ENCODE measurements around a stretch of chr6.

DNA sequence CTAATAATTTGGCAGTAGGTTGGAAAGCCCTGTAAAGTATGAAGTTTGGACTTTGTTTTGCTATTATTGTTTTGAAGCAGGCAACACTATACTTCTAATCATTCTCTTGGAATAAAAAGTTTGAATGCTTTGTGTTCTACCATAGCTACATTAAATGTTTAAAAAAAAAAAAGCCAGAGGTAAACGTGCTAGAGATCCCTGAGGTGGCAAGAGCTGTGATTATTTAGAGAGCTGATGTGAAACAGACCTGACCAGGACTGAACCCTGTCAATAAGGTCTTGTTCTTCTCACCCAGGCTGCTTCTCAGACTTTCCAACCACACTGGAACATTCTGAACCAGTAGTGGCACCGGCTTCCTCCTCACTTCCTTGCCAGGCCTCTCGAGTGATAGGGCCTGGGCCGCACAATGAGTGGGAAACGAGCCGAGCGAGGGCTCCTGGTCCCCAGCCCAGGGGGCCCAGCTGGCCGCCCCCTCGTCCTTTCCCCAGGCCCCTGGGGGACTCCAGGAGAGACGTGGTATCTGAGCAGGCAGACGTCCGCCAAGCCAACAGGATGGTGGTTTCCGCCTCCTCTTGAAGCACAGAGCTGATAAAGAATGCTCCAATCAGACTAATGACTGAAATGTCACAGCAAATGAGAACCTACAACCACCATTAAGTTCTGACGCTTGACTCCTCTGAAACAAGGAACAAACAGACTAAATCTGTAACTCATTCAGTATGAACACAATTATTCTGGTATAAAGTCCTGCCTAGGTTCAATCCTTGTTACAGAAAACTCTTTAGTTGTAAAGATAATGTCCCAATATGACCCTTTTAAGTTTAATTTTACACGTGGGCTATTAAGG, 117.9 kb downstream of the GMDS start:
- RRBS = no CpG with 5 or more reads among the region's 15 CpGs
CAGE:
- cytosol, long polyA plus RNA = no peak
- long polyA plus RNA = no peak
- nucleus, long polyA plus RNA = no peak

GRCh38 chr6:2203153-2203674, 42.2 kb downstream of the GMDS start:
- RRBS = no CpG with 5 or more reads among the region's 5 CpGs
CAGE:
- cytosol, long polyA plus RNA = no peak
- long polyA plus RNA = no peak
- nucleus, long polyA plus RNA = no peak

GRCh38 chr6:2272704-2273169, 27.3 kb upstream of the GMDS start:
- RRBS = no CpG with 5 or more reads among the region's 3 CpGs
CAGE:
- cytosol, long polyA plus RNA = no peak
- long polyA plus RNA = no peak
- nucleus, long polyA plus RNA = no peak

DNA sequence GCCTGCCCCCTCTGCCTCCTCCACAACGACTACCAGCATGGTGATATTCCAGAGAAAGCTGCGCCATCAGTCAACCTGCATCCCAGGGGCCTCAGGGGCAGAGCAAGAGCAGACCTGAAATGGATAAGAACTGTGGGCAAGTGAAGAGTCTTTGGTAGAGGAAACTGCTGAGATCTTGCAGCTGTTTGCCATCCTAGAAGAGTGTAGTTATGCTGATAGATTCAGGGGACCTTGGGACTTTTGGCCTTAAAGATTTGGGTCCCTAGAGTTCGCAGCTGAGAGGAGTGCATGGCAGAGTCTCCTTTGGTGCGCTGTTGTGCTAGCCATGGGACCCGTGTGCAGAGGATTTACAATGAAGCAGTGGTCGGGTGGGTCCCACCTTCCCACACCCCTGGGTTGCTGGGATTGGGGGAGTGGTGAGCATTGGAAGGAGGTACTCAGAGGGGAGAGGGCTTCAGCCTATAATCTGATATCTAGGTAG, 124.6 kb upstream of the GMDS start:
- RRBS = no CpG with 5 or more reads among the region's 6 CpGs
CAGE:
- cytosol, long polyA plus RNA = no peak
- long polyA plus RNA = no peak
- nucleus, long polyA plus RNA = no peak

DNA sequence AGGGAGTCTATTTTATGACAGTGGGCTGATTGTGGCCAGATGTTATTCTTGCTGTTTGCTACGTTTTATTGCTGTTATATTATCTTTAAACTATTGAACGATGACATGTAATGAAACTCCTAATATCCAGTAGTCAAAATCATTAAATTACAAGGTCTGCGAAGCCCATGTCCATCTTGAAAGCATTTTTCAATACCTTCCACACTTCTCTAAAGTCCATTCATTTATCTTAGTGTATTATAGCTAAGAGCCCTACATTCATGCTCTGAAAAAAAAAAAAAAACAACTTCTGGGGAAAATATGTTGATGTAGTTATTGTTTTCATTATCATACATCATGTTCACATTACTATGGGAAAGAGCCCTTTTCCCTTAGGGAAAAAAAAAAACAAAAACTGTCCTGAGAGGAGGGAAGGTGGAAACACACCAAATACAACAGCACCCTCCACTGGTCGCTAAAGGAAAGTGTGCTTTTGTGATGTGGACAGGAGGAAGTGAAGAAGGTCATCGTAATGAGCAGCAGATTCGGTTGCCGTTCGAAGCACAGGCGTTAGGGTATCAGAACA, 203.2 kb upstream of the GMDS start:
- RRBS = no CpG with 5 or more reads among the region's 9 CpGs
CAGE:
- cytosol, long polyA plus RNA = no peak
- long polyA plus RNA = no peak
- nucleus, long polyA plus RNA = no peak

DNA sequence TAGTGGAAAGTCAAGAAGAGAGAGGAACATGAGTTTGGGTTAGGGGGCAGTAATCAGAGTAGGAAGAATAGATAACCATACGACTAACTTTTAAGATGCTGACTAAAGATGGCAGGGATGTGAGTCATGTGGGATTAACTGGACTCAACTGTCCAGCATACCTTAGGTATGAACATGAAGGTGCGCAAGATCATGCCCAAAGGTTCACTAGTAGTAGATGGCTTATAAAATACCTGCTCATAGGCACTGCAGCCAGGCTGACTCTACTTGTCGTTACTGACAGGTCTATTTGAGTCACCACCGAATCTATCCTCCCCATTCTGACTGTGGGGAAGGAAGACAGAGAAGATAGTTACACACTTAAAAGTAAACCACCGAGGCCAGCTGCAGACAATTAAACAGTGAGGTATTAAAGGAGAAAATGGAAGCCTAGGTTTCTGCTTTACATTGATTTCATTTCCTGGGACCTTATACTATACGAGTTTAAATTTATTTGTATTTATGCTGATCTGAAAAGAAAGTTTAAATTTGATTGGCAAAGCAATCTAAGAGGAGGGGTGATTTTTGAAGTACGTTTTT, 4.2 kb upstream of the WRNIP1 start:
- RRBS = no CpG with 5 or more reads among the region's 7 CpGs
CAGE:
- cytosol, long polyA plus RNA = no peak
- long polyA plus RNA = no peak
- nucleus, long polyA plus RNA = no peak

- RRBS = no CpG with 5 or more reads among the region's 11 CpGs
CAGE:
- cytosol, long polyA plus RNA = no peak
- long polyA plus RNA = no peak
- nucleus, long polyA plus RNA = no peak
These were observed 25.9 kb downstream of the SERPINB9 start for GRCh38 chr6:2877079-2877690.

DNA sequence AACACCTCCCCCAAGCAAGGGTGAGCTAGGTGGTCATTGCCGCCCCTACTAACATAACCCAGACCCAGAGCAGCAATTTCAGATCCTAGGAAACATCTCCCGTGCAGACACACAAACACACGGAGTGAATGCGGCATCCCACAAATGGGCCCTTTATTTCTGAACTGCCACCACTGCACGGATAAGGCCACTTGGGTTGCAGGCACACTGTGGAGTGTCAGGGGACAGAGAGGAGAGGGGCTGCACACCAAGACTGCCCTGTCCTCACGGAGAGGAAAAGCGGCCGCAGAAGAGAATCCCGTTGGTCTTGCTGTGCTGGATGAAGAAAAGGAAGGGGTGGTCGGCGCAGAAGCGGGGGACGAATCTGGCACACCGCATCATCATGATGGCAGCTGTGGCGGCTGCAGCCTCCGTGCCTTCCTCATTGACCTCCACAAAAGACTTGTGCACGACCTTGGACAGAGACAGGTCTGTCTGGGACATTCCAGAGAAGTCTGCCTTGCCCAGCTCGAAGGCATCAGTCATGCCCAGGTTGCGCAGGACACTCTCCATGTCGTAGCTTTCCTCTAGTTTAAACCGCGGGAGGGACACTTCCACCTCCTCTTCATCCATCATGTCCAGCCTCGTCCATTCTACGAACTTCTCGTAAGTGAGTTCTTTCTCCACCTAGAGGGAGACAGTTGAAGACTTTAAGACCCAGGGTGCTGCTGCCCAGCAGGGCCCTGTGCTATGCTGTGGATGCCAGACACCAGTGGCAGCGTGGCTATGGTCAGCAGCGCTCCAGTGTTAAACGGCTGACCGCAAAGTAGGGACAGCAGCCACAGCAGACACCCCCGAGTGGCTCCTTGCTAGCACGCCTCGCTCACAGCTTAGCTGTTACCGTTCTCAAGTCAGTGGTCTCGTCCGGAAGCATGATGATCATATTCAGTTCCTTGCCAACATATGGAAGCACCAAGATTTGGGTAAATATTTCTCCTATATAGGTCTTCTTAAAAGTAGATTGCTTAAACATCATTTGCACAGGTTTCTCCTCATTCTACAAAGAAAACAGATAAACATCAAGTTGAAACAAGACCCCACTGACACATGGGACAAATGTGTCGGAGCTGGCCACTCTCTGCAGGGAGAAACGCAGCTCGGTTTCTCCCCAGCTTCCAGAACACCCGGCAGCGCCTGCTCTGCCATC, 22.9 kb downstream of the SERPINB6 start:
- RRBS = no CpG with 5 or more reads among the region's 40 CpGs
CAGE:
- cytosol, long polyA plus RNA = no peak
- long polyA plus RNA = no peak
- nucleus, long polyA plus RNA = no peak

DNA sequence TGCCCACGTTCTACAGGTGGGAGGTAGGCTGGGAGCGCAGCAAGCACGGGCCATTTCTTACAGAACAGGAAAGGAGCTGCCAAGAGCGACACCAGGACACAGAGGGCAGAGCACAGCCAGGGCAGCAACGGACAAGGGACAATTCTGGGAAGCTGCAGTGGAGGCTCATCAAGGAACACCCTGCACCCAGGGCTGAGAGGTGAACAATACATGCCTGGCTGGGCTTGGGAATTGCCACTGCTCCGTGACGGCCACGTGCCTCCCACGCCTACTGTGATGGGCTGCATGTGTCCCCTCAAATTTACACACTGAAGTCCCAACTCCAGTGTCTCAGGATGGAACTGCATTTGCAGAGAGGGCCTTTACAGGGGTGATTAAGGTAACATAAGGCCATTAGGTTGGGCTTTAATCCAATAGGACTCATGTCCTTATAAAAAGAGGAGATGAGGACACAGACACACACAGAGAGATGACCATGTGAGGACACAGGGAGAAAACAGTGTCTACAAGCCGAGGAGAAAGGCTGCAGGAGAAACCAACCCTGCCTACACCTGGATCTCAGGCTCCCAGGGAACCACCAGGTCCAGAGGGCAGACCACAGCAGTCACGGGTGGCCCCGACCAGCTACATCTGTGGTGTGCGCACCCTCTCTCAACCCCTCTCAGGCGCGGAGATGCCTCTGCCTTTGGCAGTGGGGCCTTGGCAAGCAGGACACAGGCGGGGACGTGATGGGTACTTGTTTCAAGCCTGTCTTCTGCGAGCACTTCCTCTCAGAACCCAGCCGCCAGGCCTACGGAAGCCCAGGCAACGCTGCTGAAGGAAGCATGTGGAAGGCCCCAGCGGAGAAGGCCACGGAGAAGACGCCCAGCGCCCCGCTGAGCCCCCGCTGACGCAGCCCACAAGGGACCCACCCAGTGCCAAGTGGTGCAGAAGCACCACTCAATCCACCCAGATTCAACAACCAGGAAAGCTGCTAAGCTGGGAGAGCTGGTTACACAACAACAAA, 13.3 kb downstream of the SERPINB6 start:
- RRBS = no CpG with 5 or more reads among the region's 28 CpGs
CAGE:
- cytosol, long polyA plus RNA = no peak
- long polyA plus RNA = no peak
- nucleus, long polyA plus RNA = no peak

DNA sequence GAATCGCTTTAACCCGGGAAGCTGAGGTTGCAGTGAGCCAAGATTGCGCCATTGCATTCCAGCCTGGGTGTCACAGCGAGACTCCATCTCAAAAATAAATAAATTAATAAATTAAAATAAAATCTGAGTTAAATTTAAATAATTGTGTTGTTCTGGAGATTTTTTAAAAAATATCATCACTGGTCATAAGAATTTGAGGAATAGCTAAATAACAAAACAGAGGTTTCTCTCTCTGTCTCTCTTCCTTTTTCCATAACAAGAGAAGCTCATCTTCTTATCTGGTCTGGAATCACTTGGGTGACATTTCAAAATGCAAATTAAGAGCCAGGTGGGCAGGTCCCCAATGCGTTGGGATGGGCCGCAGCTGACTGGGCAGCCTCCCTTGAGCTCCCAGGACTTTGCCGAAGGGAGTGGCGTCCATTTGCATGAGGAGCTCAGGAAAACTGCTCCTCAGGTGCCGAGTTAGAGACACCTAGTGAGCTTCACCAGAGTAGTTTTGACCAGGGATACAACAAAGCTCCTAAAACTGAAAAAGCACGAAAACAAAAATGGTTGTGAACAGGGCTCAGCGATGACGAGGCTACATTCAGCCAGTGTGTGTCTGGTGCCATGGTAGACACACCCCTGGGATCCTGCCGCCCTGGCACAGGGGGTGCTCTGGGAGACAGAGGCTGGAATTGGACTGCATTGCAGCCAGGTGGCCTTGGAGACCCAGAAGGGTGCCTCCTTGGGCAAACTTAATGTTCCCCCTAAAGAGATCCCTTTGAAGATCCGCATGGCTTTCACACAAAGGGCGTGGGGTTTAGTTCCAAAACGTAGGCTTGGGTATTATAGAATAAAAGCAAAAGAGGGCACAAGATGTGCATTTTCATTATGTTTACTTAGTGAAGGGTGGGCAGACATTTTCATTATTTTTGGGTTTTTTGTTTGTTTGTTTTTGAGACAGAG, 13.5 kb upstream of the SERPINB6 start:
- RRBS = no CpG with 5 or more reads among the region's 16 CpGs
CAGE:
- cytosol, long polyA plus RNA = no peak
- long polyA plus RNA = no peak
- nucleus, long polyA plus RNA = no peak

DNA sequence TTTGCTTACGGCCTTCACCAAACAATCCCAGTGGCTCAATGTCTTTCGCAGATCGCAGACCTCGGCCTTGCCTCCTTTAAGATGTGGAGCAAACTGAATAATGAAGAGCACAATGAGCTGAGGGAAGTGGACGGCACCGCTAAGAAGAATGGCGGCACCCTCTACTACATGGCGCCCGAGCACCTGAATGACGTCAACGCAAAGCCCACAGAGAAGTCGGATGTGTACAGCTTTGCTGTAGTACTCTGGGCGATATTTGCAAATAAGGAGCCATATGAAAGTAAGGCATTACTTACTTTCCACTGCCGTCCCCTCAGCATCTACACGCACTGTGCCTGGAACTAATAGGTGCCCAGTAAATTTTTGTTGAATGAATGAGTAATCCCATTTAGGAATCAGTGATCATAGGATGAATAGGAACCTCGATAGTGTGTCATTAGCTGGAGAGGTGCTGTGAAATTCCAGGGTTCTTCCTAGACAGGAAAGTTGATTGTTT, 14.8 kb downstream of the RIPK1 start:
- RRBS = no CpG with 5 or more reads among the region's 16 CpGs
CAGE:
- cytosol, long polyA plus RNA = no peak
- long polyA plus RNA = no peak
- nucleus, long polyA plus RNA = no peak

DNA sequence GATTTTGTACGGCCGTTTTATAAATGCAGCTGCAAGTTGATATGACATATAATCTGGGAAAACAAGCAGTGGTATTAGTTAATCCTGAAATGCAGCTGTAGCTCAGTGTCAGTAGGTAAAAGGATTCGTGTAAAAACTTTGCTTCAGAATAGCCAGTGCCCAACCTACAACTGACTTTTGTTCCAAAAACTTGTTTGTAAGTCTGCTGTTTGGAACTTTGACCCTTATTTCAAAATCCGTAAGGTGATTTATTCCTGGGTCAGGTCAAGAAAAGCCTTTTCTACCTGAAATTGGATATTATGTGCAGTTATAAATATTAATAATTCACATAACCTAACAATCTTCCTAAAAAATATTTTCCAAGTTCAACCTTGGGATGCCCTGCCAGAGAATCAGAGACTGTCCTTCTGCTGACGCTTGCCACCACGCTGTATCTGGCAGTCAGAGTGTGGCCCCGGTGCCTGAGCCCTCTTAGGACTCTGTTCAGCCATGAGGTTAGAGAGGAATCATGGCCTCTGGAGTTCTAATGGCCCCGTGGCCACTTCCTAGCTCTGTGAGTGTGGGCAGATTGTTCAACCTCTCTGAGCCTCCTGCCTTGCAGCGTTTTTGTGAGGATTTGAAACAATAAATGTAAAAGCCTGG, 2.1 kb downstream of the BPHL start:
- RRBS = no CpG with 5 or more reads among the region's 9 CpGs
CAGE:
- cytosol, long polyA plus RNA = no peak
- long polyA plus RNA = no peak
- nucleus, long polyA plus RNA = no peak

GRCh38 chr6:3153498-3153963, 3.8 kb downstream of the TUBB2A start:
- RRBS = no CpG with 5 or more reads among the region's 10 CpGs
CAGE:
- cytosol, long polyA plus RNA = no peak
- long polyA plus RNA = no peak
- nucleus, long polyA plus RNA = no peak

GRCh38 chr6:3154351-3155056, 2.8 kb downstream of the TUBB2A start:
- RRBS = no CpG with 5 or more reads among the region's 29 CpGs
CAGE:
- cytosol, long polyA plus RNA = no peak
- long polyA plus RNA = no peak
- nucleus, long polyA plus RNA = no peak

DNA sequence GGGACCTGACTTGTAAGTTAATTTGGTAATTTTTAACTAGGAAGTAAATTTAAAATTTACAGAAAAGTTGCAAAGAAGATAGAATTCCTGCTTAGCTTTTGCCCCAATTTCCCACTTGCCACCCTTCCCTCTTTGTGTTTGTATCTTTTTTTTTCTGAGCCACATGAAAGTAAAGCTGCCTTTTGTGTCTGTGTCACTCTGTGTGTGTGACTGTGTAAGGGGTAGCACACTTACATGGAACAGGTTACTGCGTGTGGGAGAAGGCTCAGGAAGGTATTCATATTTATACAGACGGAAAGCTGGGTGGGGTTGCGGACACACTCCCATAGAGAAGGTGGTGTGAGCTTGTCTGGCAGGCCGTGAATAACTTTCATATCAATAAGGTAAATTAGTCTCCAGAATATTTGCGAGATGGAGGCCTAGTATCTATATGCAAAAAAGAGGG, 6.0 kb downstream of the PSMG4 start:
- RRBS = no CpG with 5 or more reads among the region's 5 CpGs
CAGE:
- cytosol, long polyA plus RNA = no peak
- long polyA plus RNA = no peak
- nucleus, long polyA plus RNA = no peak

GRCh38 chr6:3276279-3277117, 17.8 kb downstream of the PSMG4 start:
- RRBS = no CpG with 5 or more reads among the region's 20 CpGs
CAGE:
- cytosol, long polyA plus RNA = no peak
- long polyA plus RNA = no peak
- nucleus, long polyA plus RNA = no peak

GRCh38 chr6:3289622-3290386, 31.1 kb downstream of the PSMG4 start:
- RRBS = no CpG with 5 or more reads among the region's 17 CpGs
CAGE:
- cytosol, long polyA plus RNA = no peak
- long polyA plus RNA = no peak
- nucleus, long polyA plus RNA = no peak

DNA sequence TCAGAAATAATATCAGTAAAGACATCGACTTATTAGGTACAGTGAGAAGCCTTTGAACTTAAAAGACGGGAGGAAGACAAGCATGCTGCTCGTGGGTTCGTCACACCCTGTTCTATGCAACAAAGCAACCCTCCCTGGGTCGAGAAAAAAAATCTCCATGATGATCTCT, 96.4 kb downstream of the PSMG4 start:
- RRBS = no CpG with 5 or more reads among the region's 5 CpGs
CAGE:
- cytosol, long polyA plus RNA = no peak
- long polyA plus RNA = no peak
- nucleus, long polyA plus RNA = no peak

GRCh38 chr6:3454043-3454650, 2.7 kb downstream of the SLC22A23 start:
- RRBS = no CpG with 5 or more reads among the region's 5 CpGs
CAGE:
- cytosol, long polyA plus RNA = no peak
- long polyA plus RNA = no peak
- nucleus, long polyA plus RNA = no peak

DNA sequence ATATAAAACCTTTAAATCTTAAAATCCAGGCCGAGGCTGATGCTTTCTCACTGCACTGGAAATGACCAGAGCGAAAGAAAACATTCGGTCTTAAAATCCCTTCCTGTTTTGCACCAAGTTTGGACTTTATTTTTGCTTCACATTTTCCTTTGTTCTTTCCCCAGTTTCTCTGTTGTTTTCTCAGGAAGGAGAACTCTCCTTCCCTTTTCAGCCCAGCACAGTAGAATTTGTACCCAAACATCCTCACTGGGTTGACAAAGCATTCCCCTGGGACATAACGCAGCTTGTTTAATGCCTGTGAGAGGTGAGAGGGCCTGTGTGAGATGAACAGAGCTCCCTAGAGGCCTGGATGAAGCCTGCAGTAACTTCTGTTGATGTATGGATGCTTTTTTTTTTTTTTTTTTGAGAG, 104.8 kb upstream of the SLC22A23 start:
- RRBS = no CpG with 5 or more reads among the region's 4 CpGs
CAGE:
- cytosol, long polyA plus RNA = no peak
- long polyA plus RNA = no peak
- nucleus, long polyA plus RNA = no peak